Neutrophil (primary cell): ENCODE measurements around a stretch of chr12.

DNA sequence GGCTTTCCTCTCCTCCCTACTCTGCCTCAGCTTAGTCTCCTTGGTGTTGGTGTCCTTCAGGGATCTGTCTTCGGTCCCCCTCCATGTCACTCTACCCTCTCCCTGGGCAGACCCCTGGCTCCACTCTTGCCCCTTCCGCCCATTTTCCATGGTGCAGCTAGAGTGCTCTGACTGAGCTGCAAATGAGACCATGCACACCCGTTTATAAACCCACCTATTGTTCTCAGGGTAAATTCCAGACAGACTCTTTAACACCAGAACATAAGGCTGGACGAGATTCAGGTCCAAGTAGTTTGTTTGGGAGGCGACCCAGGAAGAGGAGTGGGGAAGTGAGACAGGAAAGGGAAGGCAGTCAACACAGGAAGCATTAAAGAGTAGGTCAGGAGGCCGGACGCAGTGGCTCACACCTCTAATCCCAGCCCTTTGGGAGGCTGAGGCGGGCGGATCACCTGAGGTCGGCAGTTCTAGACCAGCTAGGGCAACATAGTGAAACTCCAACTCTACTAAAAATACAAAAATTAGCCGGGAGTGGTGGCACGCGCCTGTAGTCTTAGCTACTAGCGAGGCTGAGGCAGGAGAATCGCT lies 4.5 kb upstream of the P2RX7 start:
- PRO-cap: no peak

GRCh38 chr12:121131917-121132513 lies 661 bp upstream of the P2RX7 start:
- PRO-cap: no peak

DNA sequence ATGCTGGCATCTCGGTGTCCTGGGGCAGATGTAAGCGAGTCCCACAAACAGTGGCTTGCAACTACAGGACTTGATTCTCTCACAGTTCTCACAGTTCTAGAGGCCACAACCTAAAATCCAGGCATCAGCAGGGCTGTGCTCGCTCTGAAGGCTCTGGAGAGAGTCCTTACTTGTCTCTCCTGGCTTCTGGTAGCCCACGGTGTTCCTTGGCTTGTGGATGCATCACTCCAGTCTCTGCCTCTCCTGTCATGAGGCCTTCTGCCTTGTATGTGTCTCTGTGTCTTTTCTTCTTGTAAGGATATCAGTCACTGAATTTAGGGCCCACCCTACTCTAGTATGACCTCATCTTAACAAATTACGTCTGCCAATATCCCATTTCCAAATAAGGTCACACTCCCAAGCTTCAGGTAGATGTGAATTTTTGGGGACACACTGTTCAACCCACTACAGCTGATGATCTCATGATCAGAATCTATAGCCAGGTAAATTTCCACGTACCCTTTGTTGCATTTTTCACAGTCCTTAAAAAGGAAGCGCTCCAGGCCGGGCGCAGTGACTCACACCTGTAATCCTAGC lies 19.7 kb downstream of the P2RX4 start:
- PRO-cap: no peak

GRCh38 chr12:121295238-121295379 lies 1.4 kb downstream of the CAMKK2 start:
- PRO-cap: no peak

GRCh38 chr12:121295380-121296116 lies 961 bp downstream of the CAMKK2 start:
- PRO-cap: no peak

DNA sequence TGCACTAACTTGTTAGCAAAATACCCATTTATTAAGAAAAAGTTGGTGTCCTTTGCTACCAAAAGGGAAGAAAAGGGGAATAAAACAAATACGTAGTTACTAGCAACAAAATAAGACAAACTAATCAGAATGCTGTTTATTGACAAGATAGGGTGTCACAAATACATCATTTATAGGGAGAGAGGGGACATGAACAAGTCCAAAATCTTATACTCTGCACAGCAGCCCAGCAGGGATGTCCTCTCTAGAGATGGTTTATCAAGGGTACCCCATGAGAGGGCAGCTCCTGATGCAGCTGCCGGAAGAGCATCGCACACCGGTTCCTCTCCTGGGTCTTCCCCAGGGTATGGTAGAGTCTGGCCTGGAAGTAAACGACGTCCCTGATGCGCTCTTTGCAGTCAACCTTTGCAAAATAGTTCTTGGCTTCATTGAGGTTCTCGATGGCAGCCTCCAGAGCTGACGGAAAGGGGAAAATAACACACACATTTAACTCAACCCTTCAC lies 11.8 kb upstream of the CAMKK2 start:
- PRO-cap: no peak

DNA sequence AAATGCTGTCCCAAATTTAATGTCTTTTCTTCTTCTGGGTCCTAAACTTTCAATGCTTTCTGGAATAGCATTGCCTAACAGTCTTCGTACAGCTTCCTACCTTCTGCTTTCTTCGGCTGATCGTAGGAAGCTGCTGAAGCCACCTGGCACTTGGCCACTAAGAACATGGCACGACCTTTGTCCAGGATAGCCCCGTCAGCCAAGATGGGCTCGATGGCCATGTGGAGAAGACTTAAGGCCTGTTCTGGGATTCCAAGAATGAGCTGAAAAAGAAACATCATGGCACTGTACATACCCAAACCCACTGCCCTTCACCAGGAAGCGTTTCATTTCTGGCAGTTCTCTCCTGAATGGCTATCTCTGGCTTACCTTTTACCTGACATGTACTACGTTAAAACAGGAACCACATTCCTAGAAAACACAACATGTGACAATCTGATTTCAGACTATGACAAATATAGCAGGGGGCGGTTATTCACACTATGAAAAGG lies 13.1 kb upstream of the CAMKK2 start:
- PRO-cap: no peak

DNA sequence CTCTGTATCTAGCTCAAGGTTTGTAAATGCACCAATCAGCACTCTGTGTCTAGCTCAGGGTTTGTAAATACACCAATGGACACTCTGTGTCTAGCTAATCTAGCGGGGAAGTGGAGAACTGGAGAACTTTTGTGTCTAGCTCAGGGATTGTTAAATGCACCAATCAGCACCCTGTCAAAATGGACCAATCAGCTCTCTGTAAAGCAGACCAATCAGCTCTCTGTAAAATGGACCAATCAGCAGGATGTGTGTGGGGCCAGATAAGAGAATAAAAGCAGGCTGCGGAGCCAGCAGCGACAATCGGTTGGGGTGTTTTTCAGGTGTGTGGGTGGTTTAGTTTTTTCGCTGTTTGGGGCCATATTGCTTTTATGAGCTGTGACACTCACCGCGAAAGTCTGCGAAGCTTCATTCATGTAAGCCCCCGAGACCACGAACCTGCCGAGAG lies 22.9 kb upstream of the ANAPC5 start:
- PRO-cap: no peak

DNA sequence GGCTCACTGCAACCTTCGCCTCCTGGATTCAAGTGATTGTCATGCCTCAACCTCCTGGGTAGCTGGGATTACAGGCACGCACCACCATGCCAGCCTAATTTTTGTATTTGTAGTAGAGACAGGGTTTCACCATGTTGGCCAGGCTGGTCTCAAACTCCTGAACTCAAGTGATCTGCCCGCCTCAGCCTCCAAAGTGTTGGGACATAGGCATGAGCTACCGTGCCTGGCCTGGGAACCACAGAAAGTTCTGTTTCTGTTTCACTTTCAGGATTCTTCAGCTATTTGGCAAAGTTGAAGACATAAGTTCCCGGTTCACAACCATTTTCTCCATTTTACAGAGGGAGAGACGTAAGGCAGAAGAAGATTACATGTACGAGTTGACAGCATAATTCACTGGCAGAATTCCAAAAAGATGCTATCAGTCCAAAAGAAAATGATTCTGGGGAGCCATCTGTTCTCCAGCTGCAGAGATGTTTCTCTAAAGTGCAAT lies 8.2 kb upstream of the RNF34 start:
- PRO-cap: no peak

DNA sequence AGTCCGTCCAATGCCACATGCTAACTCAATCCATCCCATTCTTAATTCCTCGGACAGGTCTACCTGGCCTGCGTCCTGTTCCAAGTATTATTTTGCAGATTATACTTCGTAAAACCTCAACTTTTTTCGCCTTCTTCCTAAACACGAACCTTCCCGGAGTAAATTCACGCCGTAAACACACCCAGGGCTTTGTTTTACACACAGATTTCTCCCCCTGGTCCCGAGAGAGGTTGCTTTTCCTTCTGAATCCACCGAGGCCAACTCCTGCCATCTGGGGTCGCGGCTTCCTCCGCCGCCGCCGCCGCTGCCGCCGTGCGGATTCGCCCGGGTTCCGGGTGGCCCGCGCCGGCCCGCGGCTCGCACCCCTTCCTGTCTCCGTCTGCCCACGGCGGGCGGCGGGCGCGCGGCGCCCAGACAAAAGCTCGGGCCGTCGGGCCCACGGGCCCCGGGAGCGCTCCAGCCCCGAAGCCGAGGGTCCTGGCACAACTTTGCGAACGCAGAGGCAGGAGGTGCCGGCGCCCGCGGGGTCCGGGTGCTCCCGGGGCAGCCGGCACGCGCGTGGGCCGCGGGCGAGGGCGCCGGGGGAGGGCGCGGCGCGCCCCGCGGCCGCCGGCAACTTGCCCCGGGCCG lies 66.4 kb downstream of the RNF34 start:
- PRO-cap: no peak

DNA sequence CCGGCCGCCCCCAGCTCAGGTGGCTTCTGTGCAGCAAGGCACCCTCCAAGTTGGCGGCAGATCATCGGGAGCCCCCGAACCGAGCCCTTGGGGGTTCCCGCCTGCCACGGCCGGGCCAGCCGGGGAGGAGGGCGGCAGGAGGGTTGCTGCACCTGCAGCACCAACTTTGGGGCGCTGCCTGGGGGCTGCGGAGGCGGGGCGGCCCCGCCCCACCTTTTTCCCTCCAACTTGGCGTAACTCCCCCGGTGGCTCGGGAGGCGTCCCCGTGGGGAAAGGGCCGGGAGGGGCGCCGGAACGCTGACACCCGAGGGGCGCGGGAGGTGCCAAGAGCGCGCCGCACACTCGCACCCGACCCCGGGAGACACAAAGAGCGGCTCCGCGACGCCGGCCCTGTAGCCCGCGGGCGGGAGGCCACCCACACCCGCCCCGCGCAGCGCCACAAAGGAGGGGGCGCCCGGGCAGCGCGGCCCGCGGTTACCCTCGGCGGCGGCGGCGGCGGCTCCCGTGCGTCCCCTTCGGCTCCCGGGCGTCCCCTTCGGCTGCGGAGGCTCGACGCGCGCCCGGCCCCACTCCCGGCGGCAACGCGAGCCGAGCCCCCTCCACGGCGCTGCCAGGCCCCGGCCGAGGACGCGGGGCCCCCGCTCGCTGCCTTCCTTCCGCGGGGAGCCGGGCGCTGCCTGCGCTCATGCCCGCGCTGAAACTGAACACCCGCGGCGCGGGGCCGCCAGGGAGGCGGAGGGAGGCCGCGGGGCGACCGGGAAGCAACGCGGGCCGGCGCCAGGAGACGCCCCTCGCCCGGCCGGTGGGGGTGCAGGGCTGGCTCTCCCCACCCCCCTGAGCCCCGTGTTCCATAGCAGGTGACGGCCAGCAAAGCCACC lies 43.1 kb downstream of the KDM2B start:
- PRO-cap: no peak

- PRO-cap: no peak
Measured at GRCh38 chr12:121610493-121610998, 29.7 kb upstream of the KDM2B start.

GRCh38 chr12:121630663-121631461 lies 38.6 kb downstream of the MORN3 start:
- PRO-cap: no peak

- PRO-cap: no peak
Measured at GRCh38 chr12:121638138-121638520, 31.3 kb downstream of the MORN3 start.

GRCh38 chr12:121777445-121778022 lies 16.0 kb downstream of the RHOF start:
- PRO-cap: no peak

DNA sequence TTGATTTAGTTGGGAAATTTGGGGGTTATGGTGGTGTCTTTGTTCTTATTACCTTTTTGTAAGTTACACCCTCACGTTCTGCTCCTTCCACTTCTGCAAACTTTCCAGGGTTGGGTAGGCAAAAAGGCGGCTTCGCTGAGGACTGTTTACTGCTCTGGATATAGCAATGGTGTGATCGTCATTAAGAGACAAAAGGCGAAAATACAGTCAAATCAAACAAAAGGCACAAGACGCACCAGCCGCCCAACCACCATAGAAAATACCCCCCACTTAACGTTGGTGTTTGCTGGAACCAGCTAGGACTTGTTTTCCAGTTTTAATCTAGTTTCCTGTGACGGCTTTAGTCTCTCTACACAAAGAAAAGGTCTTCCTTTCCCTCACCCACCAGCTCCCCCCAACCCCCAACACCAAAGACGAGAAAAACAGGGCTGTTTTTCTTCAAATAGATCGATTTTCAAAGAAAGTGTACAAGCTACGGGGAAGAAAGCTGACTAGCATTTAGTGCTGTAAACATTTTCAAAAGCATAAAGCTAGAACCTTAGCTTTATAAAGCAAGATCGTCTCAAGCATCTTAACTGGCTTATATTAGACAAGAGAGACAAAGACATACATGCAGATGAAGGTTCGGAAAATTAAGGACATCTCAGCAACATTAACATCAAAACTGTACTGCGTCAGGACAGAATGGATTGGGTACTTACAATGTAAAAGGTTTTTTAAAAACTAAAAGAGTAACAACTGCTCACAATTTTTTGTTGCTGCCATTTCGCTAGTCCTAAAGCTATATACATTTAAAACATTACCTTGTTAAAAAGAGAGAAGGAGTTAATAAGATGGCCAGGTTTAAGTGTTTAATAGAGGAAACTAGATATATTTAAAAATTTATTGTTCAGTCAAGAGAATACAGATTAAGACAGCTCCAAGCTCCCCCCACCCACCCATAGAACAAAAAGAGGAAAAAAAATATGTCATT lies 1.9 kb upstream of the SETD1B start:
- PRO-cap: no peak

DNA sequence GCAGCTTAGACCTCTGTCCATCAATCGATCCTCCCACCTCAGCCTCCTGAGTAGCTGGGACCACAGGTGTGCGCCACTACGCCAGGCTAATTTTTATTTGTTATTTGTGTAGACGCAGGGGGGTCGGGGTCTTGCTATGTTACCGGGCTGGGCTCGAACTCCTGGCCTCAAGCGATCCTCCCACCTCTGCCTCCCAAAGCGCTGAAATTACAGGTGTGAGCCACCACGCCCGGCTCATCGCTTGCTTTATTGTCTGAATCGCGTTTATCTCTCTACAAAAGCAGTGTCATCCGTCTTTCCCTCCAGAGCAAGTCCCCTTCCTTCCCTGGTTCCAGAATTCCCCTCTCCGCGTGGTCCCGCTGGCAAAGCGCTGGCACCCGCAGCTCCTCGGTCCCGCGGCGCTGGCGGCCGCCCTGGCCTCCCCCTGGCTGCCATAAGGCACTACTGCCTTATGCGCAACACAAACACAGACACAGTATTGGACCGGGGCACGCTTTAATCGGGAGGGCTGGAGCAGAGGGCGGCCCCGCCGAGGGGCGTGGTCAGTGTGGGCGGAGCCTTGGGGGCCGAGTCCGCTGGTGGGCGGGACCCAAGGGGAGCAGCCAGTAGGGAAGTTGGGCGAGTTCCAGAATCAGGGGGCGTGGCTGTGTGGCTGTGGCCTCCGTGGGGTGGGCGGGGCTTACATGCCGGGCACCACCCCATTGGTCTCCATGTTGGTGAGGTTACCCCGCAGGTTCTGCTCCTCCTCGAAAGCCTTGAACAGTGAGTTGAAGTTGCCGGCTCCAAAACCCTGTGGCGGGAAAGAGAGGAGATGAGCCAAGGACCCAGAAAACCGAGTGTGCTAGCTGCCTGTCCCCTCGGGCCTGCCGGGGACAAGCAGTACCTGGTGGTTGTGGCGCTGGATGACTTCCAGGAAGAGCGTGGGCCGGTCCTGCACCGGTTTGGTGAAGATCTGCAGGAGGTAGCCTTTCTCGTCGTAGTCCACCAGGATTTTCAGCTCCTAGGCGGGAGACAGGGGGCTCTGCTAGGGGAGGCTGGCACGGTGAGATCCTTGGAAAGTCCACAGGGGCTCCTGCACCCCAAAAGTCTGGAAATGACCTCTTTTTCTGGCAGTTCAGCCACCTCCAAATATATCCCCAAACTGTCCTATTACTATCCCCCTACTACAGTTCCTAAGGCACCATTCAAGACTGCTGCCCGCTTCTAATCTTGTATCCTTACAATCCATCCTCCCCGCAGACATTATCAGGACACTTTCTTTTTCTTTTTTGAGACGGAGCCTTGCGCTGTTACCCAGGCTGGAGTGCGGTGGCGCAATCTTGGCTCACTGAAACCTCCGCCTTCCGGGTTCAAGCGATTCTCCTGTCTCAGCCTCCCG lies 19.1 kb downstream of the HPD start:
- PRO-cap: bidirectional peak, plus-strand start at position 785 of the sequence, minus-strand start at position 468 of the sequence

DNA sequence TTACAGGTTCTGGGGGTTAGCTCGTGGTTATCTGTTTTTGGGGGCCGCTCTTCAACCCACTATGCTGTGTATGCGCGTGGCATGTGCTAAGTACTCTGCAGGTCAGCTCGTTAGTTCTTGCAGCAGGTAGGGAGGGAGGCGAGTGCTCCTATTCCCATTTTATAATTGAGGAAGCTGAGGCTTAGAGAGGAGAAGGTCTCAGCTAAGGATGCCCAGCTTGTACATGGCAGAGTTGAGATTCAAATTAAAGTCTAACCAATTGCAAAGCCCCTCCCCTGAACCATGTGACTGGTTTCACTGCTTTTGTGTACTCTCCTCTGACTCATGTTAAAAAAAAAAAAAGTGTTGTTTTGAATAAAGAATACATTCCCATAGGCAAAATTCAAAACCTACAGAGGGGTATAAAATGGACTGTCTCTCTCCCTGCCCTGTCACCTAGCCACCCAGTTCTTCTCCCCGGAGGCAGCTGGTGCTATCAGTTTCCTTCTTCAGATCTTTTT lies 5.3 kb downstream of the PSMD9 start:
- PRO-cap: no peak

DNA sequence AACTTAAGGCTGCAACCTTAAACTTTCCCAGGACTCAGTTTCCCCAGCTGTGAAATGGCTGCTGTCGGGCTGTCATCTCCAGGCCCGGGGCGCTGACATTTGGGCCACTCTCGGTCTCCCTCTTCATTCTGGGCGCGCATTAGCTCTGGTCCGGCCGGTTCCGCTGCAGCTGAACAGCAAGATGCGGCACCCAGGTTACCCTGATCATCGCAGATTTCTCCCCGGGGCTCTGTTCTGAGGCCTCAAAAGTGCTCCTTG lies 929 bp upstream of the BCL7A start:
- PRO-cap: no peak

DNA sequence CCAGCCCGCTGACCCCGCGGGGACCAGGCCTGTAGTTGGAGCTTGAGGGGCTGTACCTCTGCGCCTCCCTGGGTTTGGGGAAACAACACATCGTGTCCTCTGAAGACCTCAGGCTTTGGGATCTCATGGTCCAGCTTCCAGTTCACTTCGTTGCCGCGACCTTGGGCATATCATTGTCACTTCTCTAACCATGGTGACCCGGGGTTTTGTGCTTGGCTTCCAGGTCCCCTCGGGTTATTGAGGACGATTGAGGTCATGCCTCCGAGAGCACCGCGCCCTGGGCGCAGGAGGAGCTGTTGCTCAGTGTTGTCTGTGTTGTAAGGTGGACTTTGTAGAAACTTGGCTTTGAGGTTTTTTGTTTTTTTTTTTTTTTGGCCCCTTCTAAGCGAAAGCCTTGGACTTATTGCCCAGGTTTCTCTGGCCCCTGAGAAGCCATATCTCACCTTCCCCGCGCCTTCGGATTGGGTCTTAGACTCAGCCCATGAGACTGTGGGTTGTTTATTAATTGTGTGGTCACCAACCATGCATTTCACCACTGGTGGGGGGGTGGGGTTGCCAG lies 2.5 kb downstream of the BCL7A start:
- PRO-cap: no peak